Panc1 (cell line): ENCODE measurements around the gene RARB.

GRCh38 chr3:19948725-19949411 lies 2.0 kb downstream of the RAB5A start:
- RRBS, 2 experiments, result no CpG with 5 or more reads among the region's 5 CpGs

DNA sequence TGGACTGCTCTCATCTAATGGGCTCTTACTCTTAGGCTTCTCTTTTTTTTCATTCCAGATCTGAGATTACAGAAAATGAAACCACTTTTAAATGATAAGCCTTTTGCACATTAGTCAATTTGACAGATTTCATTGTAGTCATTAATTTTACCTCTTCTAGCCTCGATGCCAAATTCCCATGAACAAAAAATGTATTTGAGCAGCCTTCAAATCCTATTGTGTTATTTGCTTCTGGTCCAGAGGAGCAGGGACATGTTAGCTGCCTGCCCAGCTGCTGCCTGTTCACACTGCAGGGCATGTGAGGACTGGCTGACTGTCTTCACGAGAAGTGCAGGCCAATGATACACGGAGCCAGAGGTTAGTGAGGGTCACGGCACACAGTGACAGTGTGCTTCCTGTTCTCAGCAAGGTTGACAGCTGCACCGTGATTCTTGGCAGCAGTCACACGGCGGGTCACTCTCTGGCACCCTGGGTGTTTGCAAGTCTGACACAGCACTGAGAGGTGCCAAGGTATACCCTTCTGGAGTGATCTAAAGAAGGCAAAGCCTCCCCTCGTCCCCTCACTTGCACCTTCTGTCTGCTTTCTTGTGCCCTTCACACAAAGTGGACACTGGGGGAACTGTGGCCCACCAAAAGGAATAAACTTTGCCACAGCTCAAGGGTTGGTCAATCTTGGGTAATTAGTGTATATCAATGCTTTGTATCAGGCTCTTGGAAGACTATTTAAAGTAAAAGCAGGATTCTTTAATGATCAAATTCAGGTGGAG lies 40.9 kb downstream of the KAT2B start:
- RRBS, 2 experiments, result no CpG with 5 or more reads among the region's 8 CpGs

- RRBS, 2 experiments, result no CpG with 5 or more reads among the region's 1 CpG
These were observed 332.0 kb downstream of the ZNF385D start for GRCh38 chr3:21419016-21419432.

GRCh38 chr3:21644979-21645496 lies 106.0 kb downstream of the ZNF385D start:
- RRBS, 2 experiments, result no CpG with 5 or more reads among the region's 2 CpGs

DNA sequence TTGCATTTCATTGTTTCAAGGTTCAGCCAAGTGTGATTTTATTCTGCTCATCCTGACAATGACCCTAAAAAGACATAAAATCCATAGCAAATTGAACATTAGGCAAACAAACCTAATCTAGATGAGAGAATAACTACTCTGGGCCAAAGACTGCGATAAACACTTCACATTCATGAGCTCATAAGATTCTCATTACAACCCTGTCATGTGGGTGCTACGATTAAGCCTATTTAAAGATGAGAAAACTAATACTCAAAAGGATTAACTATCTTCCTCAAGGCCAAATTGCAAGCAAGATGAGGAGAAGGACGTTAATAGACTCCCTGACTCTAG lies 200.3 kb upstream of the UBE2E2 start:
- RRBS, 2 experiments, result no CpG with 5 or more reads among the region's 3 CpGs

- RRBS, 2 experiments, result no CpG with 5 or more reads among the region's 2 CpGs
These were observed 145.7 kb downstream of the UBE2E2 start for GRCh38 chr3:23348740-23349289.

DNA sequence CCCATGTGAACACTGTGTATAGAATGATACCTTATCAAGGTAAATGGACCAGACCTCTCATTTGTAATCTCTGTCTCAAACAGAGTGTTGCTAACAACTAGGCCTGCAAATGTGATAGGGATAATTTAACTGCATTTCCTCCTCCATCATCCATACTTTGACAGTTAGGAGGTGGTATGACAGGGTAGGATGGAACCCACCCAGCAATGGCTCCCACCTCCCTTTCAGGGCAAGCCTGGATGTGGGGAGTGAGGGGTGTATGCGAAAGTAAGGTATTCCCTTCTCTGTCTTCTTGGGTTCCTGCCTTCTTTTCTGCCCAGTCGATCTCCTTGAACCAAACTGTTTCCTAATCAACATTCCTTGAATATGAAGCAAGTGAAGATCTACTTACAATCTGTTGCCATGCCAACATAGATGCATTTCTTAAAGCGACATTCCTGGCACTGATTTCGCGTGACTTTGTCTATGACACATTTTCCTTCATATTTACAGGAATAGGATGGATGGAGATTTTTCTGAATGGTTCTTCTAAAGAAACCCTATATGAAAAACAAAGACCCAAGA lies 201.3 kb downstream of the NR1D2 start:
- RRBS, 2 experiments, result no CpG with 5 or more reads among the region's 5 CpGs

DNA sequence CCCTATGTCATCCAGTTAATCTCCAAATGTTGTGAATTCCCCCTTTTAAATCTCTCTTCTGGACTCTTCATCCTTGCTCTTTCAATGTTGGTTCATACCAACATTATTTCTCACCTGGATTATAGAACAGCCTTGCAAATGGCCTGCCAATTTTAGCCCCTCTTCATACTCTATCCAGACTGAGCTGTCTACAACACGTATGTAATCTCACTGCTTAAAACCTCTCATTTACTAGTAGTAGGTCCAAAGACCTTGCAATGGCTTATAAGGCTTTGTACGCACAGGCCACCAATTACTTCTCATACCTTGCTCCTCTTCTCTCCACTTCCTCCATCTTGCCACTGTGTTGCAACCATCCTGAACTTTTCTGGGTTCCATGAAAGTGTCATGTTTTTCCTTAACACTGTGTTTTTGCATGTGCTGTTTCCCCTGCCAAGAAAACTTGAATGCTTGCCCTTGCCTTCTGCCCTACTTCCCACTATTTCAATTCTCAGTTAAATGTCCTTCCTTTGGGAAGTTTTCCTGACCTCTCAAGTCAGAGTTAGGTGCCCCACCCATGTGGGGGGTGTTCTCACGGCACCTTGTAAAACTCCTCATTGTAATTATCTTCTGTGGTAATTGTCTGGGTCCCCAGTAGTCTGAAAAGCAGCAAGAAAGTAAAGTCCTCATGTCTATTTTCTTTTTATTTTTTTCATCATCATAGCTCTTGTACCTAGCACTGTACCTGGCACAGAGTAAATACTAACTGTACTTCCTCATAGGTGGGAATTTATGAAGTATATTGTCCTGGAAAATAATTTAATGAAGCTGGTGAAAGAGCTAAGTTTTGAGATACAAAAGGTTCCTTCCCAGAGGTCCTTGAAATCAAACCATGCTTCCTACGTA lies 182.8 kb downstream of the THRB start:
- RRBS, 2 experiments, result no CpG with 5 or more reads among the region's 4 CpGs

- RRBS, 2 experiments, result no CpG with 5 or more reads among the region's 6 CpGs
These were observed 160.6 kb downstream of the THRB start for GRCh38 chr3:24333953-24334614.

GRCh38 chr3:25424489-25425066 lies 3.5 kb upstream of the RARB start:
- RRBS, 2 experiments, result no CpG with 5 or more reads among the region's 5 CpGs

GRCh38 chr3:25427731-25429042 lies at the start of gene RARB:
RARB (plus strand) TSS chr3:25428263.
- RRBS, 2 experiments, result 2 to 8% methylated on average over 6 to 9 of the region's 43 CpGs

DNA sequence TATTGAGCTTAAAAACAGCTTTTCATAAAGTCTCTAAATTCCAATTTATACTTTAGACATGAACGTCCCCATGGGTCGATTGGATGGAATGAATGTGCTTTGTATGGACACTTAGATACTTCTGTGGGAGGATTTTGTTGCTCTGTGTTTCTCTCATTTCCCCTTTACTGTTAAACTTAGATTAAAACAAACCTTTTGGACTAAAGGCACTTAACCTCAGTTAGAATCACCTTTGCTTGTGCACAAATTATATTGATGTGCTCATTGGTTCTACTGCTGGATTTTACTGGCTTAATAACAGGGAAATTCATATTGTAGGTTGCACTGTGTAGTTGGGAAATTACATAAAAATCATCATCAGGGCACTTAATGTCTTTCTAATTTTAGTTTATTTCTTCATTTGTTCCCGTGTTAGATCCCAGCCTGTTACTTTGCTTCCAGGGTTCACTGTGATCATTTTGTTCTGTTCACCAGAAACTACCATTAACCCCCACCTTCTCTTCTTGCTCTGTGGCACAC lies 80.2 kb downstream of the RARB start:
- RRBS, 2 experiments, result no CpG with 5 or more reads among the region's 3 CpGs

GRCh38 chr3:25635527-25636146 lies 29.1 kb downstream of the TOP2B start:
- RRBS, 2 experiments, result no CpG with 5 or more reads among the region's 1 CpG

DNA sequence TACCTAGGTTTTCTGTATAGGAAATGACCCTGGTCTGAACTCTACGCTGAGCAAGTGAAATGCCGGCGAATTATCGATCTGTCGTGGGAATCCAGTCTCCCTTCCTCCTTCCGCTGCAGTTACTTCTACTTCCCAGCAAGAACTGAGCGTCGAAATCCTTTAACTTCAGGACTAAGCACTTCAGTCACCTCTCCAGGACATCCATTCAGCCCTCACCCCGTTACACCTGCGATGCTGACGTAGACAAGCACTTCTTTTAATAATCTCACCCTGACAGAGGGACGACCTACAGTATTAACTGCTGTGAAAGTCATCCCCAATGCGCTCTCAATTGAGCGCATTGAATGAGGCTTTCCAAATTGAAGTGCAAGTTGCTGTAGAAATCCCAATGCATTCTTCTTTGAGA lies 1.3 kb downstream of the TOP2B start:
- RRBS, 2 experiments, result no CpG with 5 or more reads among the region's 14 CpGs

- RRBS, 2 experiments, result no CpG with 5 or more reads among the region's 2 CpGs
These were observed 39.8 kb downstream of the NGLY1 start for GRCh38 chr3:25743259-25744070.

DNA sequence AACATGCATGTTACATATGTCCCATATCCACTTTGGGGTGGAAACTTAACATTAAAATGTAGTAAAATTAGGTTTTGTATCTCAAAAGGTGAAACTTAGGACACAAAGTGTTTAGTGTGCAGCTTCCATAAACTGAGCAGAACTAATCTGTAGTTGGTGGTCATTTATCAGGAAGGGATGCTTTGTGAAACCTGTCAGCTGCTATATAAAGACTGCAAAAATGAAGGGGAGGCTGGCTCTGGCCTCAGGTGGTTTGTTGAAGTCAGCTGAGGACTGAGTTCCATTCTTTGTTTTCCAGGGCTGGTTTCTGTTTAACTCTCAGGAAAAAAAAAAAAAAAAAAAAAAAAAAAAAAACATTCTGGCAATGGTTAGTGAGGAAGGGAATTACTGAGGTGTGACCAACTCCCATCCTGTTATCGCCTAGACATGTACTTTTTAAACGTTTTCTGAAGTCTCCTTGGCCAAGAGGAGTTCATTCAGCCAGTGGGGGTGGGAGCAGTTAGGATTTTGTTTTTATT lies 316.2 kb downstream of the OXSM start:
- RRBS, 2 experiments, result no CpG with 5 or more reads among the region's 2 CpGs

- RRBS, 2 experiments, result 7 to 16% methylated on average over 5 of the region's 27 CpGs
These were observed 1.2 kb downstream of the LRRC3B start for GRCh38 chr3:26623700-26624272.

- RRBS, 2 experiments, result no CpG with 5 or more reads among the region's 10 CpGs
These were observed 49.2 kb downstream of the NEK10 start for GRCh38 chr3:27319810-27320645.

DNA sequence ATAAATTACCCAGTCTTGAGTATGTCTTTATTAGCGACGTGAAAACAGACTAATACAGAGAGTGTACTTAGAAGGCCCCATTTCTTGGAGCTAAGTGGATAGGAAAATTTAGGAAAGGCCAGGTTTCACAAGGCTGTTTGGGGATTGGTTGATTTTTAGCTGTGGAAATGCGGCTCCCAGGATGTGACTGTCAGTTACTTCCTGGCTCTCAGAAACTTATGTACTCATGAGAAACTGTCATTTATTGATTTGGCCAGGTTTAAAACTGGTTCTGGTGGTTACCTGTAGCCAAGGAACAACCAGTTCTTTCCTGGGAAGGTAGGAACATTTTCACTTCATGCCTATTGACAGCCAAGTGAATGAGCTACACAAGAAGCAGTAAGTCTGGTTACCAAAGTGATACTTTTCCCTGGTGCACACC lies 39.9 kb downstream of the NEK10 start:
- RRBS, 2 experiments, result no CpG with 5 or more reads among the region's 3 CpGs

GRCh38 chr3:27385680-27386115 lies 16.5 kb upstream of the NEK10 start:
- RRBS, 2 experiments, result no CpG with 5 or more reads among the region's 2 CpGs